Skeletal muscle satellite cell (primary cell): ENCODE measurements around a stretch of chr14.

GRCh38 chr14:102085262-102086238 lies 1.3 kb downstream of the HSP90AA1 start:
- CAGE, long polyA plus RNA = start-site peak on the minus strand at chr14:102085784-102085920, 684 and 404 reads in 2 replicates; start-site peak on the minus strand at chr14:102086028-102086119, 283 and 394 reads in 2 replicates

DNA sequence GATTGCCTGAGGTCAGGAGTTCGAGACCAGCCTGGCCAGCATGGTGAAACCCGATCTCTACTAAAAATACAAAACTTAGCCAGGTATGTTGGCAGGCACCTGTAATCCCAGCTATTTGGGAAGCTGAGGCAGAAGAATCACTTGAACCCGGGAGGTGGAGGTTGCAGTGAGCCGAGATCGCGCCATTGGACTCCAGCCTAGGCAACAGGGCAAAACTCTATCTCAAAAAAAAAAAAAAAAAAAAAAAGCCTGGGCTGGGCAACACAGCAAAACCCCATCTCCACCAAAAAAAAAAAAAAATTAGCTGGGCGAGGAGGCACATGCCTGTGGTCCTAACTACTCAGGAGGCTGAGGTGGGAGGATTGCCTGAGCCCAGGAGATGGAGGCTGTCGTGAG lies 4.9 kb downstream of the MOK start:
- CAGE, long polyA plus RNA = no peak

DNA sequence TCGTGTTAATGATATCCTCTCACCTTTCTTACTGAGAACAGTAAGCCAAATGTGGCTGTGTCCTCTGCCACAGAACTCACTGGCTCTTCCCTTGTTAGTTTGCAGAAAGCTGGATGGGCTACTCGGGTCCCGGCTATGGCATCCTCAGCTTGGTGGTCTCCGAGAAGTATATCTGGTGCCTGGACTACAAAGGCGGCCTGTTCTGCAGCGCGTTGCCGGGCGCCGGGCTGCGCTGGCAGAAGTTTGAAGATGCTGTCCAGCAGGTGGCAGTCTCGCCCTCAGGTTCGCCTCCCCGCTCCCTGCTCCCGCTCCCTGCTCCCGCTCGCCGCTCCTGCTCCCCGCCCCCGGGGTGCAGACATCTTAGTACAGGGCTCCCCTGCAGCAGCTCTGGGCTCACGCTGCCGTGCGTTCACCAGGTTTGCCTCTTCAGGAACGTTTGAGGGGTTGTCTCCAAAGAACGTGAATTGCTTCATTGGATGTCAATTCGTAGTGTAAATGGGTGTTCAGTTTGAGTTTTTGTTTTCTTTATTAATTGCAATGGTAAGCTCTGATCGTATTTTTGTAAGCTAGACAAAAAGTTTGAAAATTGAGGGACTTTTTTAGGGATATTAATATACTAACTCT lies 71.5 kb downstream of the ANKRD9 start:
- CAGE, long polyA plus RNA = no peak

DNA sequence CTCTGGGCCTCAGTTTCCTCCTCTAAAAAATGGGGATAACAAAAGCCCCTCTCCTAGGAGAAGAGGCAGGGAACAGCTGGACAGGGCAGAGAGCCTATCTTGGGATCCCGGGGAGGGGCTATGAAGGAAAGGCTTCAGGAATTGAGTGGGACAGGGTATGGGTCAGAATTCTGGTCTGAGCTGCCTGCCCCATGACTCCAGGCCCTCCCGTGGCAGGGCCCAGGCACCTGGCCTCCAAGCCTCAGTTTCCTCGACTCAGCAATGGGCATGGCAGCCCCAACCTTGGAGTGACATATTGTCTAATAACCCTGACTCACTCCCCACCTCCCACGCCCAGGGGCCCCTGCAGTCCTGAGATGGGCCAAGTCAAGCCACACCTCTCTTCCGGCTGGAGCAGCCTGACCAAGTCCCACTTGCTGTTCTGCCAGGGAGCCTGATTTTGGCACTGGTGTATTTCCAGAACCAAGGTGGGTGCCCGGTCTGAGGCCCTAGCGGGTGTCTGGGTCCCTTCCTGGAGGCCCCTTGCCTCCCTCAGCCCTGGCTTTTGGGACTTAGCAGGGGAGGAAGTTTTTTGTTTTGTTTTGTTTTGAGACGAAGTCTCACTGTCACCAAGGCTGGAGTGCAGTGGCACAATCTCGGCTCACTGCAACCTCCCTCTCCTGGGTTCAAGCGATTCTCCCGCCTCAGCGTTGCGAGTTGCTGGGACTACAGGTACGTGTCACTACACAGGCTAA lies 40.4 kb upstream of the RCOR1 start:
- CAGE, long polyA plus RNA = no peak

DNA sequence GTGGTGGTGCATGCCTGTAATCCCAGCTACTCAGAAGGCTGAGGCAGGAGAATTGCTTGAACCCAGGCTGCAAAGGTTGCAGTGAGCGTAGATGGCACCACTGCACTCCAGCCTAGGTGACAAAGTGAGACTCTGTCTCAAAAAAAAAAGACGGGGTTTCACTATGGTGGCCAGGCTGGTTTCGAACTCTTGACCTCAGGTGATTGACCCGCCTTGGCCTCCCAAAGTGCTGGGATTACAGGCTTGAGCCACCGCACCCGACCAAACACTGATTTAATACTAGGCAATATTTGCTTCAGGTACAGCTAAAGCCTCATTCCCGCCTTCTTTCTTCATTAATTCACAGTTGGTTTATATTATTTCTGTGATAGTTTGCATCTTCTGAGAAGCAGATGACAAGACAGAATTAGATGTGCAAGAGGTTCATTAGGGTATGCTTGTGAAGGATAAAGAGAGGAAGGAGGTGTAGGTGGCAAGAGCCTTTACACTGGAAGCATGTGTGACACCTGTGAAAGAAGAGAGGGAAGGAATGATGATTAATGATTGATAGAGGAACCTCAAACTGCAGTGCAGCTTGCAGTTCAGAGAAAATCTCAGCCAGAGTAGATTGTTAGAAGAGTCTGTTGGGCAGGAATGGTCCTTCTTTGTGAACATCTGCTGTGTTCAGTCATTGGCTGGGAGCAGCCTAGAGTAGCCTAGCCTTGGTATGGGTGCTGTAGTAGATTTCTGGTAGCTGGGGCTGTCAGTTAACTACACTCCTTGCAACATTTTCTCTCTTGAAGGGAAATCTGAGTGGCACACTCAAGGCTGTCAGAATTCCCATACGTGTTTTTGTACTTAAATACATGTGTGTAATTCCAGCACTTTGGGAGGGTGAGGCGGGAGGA lies 8.8 kb downstream of the RCOR1 start:
- CAGE, long polyA plus RNA = no peak

DNA sequence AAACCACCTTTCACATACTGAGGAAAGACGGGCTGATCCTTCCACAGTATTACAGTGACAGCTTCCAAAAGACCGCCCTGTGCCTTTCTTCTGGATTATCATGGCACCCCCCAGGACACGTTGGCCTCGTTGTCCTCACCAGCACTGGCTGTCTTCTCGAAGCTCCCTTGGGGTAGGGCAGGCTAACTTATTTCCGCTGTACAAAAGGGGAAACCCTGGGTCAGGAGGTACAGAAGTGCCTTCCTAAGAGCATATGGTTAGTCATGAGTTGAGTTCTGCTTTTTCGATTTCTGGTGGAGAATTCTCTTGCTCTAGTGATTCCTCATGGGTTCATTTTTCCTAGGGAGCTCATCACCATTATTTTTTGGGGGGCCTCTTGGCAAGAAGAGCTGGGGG lies 9.0 kb upstream of the TRAF3 start:
- CAGE, long polyA plus RNA = no peak

DNA sequence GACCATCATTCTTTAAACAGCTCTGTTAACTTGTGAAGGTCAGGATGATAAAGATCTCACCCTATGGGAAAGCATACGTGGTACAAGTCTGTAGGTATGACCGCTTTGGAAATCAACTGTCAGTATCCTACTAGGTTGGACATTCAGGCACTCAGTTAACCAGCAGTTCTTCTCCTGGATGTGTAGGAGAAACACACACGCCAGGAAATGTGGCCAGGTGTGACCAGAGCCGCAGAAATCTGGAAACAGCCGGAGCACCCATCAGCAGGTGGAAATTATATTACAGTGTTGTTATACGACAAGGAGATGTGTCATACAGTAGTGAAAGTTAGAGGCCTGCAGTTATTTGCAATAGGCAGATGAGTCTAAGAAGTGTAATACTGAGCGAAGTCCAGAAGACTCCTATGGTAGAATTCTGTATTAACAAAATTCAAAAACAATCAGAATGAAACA lies 39.5 kb upstream of the AMN start:
- CAGE, long polyA plus RNA = no peak

DNA sequence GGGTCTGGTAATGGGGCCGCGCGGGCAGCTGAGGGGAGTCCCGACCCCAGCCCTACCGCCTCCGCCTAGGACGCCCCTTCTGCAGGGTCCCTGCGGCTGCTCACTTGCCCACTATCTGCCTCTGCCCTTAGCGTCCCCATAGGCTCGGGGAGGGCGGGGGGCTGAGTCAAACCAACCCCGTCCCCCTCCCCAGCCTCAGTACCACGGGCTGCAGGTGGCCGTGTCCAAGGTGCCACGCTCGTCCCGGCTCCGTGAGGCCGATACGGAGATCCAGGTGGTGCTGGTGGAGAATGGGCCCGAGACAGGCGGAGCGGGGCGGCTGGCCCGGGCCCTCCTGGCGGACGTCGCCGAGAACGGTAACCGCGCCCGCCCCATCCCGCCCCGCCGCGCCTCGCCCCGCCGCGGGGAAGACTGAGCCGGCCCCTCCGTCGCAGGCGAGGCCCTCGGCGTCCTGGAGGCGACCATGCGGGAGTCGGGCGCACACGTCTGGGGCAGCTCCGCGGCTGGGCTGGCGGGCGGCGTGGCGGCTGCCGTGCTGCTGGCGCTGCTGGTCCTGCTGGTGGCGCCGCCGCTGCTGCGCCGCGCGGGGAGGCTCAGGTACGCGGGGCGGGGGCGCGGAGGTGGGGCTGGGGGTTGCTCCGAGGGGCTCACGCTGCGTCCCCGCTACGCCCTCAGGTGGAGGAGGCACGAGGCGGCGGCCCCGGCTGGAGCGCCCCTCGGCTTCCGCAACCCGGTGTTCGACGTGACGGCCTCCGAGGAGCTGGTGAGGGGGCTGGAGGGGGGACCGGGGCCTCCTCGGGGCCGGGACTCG lies 7.5 kb downstream of the AMN start:
- CAGE, long polyA plus RNA = no peak

- CAGE, long polyA plus RNA = no peak
Measured at GRCh38 chr14:103014414-103015344, 42.7 kb downstream of the CDC42BPB start.

DNA sequence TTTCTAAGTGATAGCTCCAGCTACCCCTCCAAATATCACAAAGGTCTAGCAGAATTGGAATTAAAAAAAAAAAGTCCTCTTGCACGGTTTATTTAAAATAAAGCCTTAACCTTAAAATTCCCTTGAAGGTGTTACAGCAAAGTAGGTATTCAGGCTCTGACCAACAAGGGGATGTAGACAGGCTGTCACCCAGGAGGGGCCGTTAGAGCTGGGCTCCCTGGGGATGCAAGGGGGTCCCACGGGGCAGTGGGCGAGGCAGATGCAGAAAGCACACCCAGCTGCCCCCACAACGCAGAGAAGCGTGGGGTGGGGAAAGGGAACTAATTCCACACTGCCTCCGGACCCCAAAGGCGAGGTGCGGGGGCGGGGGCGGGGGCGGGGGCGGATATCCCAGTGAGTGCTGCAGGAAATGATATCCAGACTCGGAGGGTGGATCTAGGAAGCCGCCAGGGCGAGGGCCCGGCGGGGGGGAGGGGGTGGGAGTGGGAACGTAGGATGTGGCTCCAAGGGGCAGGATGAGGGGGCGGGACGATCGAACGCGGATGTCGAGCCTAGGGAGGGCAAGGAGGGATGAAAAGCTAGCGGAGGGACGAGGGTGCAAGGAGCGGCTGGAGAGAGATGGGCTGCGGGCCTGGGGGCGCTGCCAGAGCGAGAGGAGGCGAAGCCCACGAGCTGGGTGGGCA lies 1.0 kb downstream of the CDC42BPB start:
- CAGE, long polyA plus RNA = no peak

GRCh38 chr14:103098984-103099966 lies 4.8 kb downstream of the EXOC3L4 start:
- CAGE, long polyA plus RNA = no peak

- CAGE, long polyA plus RNA = no peak
Measured at GRCh38 chr14:103100080-103100792, 5.7 kb downstream of the EXOC3L4 start.

- CAGE, long polyA plus RNA = no peak
Measured at GRCh38 chr14:103118209-103118452, 5.1 kb upstream of the TNFAIP2 start.

DNA sequence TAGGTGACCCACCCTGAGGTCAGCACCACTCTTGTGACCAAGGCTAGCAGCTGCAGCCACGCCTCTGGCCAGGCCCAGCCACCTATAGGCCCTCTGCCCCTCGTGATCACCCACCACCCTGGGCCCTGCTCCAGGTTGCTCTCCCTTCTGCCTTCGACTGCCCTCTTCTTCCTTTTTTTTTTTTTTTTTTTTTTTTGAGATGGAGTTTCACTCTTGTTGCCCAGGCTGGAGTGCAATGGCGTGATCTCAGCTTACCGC lies 4.1 kb upstream of the TNFAIP2 start:
- CAGE, long polyA plus RNA = no peak

- CAGE, long polyA plus RNA = no peak
Measured at GRCh38 chr14:103135239-103135928, 12.1 kb downstream of the TNFAIP2 start.

DNA sequence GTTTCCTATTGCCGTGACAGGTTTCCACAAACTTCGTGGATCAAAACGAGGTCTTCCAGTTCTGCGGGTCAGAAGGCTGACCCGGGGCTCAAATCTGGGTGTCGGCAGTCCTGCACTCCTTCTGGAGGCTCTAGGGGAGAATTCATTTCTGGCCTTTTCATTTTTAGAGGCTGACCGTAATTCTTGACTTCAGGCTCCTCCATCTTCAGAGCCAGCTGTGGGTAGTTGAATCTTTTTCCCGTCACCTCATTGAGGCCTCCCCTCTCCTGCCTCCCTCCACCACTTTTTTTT lies 12.9 kb downstream of the TNFAIP2 start:
- CAGE, long polyA plus RNA = no peak

- CAGE, long polyA plus RNA = no peak
Measured at GRCh38 chr14:103225091-103225603, 101.9 kb downstream of the TNFAIP2 start.

DNA sequence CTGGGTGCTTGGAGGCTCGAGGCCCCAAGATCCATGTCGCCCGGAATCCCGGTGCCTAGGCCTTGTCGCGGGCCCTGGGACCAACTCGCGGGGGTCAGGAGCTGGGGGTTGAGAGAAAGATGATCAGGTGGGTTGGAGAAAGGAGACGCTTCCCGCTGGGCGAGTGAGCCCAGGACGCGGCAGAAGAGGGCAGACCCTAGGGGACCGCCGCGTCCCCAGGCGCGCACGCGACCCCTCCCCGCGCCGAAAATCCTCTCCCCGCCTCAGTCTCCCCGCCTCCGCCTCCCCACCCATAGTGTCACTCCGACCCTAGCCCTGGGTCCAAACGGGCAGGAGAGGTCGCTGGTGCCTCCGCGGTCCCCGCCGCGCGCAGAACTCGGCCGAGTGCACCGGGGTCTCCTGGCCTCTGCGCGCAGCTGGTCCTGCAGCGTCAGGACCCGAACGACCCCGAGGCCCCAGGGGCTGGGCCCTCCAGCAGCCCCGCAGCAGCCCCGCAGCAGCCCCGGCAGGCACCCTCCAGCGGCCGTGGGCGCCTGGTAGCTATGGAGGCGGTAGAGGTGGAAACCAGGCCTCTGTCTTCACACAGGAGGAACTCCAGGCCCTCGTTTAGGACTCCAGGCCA lies 60.2 kb upstream of the EIF5 start:
- CAGE, long polyA plus RNA = no peak

DNA sequence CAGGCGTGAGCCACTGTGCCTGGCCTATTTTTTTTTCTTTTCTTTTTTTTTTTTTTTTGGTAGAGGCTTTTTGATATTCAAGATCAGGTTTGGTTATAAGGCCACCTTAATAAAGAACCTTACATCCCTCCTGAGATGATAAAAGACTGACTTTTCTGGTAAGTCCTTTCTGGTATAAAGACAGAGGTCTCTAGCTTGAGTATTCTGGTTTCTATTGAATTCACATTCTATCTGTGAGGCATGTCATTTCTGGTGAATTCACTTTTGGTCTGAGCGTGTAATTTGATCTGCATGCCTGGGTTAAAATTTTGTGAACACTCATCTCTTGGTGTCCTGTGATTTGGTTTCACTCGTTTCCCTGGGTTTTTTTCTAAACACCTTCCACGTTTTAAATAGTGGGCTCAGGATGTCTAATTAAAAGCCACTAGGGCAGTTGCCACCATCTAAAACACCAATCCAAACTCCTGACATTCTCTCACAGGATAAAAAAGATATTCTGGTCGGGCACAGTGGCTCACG lies 12.2 kb downstream of the EIF5 start:
- CAGE, long polyA plus RNA = no peak

DNA sequence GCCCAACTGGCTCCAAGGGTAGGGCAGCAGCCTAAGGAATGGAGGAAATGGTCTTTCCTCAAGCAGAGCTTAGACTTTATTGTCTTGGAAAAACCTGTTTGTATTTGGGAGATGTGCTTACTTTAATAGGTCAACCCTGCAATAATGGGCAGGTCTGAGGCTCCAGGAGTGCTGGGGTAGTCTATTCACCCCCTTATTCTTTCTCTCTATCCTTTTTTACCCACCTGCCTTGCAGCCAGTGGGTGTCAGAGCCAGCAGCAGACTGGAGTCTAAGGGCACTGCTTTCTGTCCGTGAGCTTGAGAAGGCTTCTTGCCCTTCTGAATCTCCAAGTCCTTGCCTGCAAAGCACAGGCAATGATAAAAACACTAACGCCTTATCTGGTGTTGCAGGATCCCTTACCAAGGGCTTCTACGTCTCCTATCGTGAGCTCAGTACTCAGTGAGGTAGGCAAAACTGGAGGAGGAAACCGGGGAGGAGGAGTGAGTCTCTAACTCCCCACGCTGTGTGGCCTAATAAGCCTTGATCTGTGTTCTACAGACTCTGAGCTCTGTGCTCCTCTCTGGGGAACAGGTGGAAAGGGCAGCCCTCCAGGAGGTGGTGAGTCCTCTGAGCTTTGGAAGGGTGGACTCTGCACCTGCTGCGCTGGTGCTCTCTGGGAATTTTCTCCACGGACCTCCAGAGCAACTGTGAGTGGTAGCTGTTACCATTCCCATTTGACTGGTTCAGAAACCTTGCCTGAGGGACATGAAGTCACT lies 7.2 kb upstream of the MARK3 start:
- CAGE, long polyA plus RNA = no peak